LNCaP clone FGC (cell line): ENCODE measurements around the gene NUPR2.

DNA sequence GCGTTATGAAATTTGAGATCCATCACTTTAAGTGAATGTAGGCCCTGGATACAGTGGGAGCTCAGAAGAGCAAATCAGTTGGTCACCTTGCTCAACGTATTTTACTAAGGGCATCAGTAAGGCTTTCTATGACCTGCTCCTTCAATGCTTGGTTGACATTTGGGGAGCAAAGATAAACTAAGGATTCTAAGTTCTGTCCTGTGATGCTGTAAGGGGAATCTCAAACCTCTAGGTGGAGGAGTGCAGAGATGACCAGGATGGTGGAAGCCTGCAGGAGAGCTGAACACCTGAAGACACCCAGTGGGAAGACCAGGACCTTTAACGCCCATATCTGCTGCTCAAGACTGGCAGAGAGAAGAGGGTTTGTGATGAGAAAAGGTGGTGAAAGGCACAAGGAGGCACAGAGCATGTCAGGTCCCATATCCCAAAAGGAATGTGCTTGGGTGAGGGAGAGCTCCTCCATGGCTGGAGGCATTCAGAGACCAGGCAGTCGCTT, 20.4 kb downstream of the EGFR start:
- RRBS, 2 experiments = no CpG with 5 or more reads among the region's 4 CpGs

DNA sequence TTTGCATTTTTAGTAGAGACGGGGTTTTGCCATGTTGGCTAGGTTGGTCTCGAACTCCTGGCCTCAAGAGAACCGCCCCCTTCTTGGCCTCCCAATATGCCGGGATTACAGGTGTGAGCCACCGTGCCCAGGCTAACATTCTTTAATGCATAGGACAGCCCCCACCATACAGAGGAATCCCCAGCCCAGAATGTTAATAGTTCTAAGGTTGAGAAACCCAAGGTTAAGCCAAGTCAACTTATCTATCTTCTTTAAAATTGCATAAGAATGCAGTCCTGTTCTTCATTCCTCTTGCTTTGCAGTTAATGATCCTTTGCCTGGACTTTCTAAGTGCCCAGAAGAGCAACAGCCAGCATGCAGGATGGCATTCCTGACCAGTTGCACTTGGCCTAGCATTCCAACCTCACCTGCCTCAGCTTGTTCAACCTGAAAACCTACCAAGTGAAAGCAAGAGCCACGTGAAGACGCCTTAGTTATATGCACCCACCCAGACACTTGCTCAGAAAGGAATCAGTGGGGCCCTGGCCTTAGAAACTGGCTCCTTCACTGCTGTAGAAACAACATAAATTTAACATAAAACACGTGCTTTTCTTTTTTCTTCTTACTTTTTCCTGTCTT, 24.8 kb downstream of the EGFR start:
- RRBS, 2 experiments = no CpG with 5 or more reads among the region's 8 CpGs

GRCh38 chr7:55127802-55128072, 108.9 kb downstream of the EGFR start:
- RRBS, 2 experiments = no CpG with 5 or more reads among the region's 5 CpGs

DNA sequence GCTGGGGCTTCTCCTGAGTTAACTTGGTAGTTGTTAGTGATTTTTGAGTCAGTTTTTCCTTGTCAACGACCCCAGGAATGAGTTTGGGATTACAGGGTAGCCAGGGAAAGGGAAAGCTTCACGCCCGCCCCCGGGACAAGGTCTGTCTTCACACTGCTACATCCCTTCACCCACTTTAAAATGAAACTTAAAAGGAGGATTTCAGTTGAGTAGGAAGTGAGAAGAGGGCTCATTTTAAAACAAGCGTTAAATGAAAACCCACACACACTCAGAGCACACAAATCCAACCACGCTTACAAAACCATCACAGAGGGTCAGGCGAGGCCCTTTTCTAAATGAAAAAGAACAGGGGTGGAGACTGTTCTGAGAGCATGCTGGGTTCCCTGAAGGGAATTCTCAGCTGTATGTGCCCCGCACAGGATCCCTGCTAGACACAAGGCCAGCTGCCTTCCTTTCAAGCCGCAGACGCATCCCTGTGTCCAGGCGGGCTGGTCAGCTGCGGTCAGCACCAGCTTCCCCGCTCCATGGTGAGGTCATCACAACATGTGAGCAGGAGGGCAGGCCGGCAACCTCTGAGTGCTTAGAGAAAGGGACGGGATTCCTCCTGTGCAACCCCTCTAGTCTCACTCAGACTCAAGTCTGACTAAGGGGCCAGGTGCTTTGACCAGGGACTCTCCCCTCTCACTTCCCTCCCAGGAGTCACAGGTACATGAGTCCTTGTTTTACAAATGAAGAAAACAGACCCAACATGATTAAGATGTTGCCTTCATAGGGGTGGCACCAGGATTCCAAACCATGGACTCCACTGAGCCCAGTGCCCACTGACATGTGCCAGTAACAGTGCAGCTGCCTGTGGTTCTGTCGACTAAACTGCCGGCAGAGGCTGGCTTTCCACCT, 111.8 kb downstream of the EGFR start:
- RRBS, 2 experiments = no CpG with 5 or more reads among the region's 17 CpGs

- RRBS, 2 experiments = no CpG with 5 or more reads among the region's 14 CpGs
These were observed 127.6 kb downstream of the EGFR start for GRCh38 chr7:55146407-55146772.

- RRBS, 2 experiments = no CpG with 5 or more reads among the region's 13 CpGs
These were observed 15.2 kb downstream of the LANCL2 start for GRCh38 chr7:55380139-55381034.

GRCh38 chr7:55539426-55539904, 32.8 kb downstream of the VOPP1 start:
- RRBS, 2 experiments = no CpG with 5 or more reads among the region's 7 CpGs

GRCh38 chr7:55555887-55556659, 16.2 kb downstream of the VOPP1 start:
- RRBS, 2 experiments = no CpG with 5 or more reads among the region's 6 CpGs

- RRBS, 2 experiments = no CpG with 5 or more reads among the region's 5 CpGs
These were observed 924 bp upstream of the VOPP1 start for GRCh38 chr7:55573276-55573576.

DNA sequence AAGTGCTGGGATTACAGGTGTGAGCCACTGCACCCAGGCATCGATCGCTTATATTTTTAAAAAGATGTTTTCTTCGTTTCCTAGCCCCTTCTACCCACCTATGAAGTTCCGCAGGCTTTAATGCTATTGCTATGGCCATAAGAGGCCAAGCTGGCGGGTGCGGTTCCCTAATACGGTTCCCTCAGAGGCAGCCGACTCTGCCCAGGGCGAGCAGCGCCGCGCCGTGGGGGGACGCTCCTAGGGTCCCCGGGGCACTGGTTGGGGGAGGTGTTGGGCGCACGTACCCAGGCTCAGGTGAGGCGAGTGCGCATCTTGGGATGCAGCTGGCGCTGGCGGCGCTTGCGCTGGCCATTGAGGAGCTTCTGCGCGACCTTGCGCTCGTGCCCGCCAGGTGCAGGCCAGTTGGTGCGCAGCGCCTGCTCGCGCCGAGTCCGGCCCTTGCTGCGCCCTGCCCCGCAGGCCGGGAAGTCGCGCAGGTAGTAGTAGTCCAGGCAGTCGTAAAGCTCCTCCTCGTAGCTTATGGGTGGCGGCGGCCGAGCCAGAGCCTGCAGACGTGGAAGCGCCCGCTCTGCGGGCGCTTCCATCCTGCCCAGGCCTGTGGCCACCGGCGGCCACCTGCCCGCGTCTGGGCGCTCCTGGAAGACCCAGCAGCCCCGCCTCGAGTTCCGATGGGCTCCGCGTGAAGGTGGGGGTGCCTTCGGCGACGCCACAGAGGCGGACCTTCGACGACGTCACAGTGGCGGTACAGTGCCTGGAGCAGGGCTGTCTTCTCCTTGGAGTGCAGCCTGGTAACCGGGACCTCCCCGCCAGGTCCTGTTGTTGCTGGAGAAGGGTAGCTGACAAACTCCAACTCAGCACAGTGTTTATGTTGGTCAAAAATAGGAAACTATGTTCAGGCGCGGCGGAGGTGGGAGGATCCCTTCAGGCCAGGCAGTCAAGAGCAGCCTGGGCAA, at the start of gene NUPR2:
TSS of gene NUPR2 (minus strand) at position 687 of the 953 bp plus-strand sequence.
- RRBS, 2 experiments = no CpG with 5 or more reads among the region's 72 CpGs

DNA sequence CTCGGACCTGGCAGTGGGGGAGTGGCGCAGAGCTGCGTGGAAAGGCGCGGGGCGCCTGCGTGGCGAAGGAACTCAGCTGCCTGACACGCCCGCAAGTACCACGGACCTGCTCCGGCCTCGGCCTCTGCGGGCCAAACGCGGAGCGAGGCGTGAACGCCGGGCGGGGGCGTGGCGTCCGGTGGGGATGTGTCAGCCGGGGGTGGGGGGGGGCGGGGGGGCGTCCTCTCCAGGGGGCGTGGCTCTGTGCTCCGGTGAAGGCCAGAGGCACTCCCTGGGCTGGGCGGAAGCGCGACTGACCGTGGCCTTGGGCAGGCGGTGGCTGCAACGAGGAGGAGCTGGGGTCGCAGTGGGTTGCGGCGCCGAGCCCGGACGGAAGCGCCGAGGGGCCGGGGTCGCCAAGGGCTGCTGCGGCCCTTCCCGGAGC, 58.8 kb upstream of the NUPR2 start:
- RRBS, 2 experiments = 18 to 22% methylated on average over 15 to 18 of the region's 47 CpGs

GRCh38 chr7:56175519-56176218, 59.5 kb upstream of the NUPR2 start:
- RRBS, 2 experiments = 4 to 11% methylated on average over 8 of the region's 31 CpGs

GRCh38 chr7:57646859-57647244, 196.9 kb downstream of the ZNF716 start:
- RRBS, 2 experiments = no CpG with 5 or more reads among the region's 25 CpGs

- RRBS, 2 experiments = no CpG with 5 or more reads among the region's 3 CpGs
These were observed 1615.4 kb upstream of the ZNF722 start for GRCh38 chr7:62383309-62383663.

GRCh38 chr7:63899890-63901145, 98.3 kb upstream of the ZNF722 start:
- RRBS, 2 experiments = 2 to 4% methylated on average over 6 of the region's 68 CpGs

GRCh38 chr7:64510014-64510662, 52.7 kb downstream of the ZNF680 start:
- RRBS, 2 experiments = no CpG with 5 or more reads among the region's 9 CpGs

DNA sequence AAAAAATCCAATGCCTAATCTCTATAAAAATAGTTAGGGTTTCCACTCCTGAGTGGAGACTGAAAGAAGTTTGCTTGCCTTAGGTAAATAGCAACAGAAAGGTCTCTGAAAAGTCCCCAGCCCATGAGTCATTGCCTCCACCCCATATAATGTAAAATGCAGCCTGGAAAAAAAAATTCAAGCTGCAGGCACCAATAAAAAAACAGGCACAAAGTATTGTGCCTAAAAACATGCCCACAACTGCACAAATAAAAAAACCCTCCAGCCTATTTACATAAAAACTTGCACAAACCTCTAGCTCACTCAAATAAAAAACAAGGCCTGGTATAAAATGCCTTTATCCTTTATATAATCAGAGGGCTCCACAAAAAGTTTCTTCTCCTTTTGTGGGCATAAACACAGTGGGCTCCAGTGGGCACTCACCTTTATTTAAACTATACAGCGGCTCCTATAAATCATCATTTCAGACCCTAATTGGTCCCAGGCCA, 47.4 kb downstream of the ZNF680 start:
- RRBS, 2 experiments = no CpG with 5 or more reads among the region's 1 CpG

DNA sequence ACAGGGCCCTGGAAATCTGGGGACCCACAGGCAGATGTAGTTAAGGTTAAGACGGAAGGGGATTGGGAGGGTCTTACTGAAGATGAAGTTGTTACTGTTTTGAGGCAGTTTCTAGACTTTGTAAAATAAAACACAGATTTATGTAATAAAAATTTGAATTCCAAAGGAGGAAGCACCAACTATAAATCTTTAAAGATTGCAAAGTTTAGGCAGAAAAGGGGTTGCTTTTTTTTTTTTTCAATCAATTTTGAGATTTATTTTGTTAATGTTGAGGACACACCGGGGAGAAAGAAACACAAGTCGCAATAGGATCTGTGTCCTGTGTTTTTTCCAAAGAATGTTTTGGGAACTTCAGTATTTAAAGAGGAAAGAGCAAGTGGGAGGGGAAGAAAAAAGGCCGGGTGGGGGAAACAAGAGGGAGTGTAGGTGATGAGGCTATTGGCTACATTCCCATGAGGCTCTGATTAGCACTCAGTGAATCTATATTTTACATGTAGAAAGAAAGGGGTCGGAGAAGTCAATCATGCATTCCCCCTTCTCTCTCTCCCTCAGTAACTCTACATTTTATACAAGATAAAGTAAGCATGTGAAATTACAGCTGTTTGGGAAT, 4.2 kb downstream of the ZNF680 start:
- RRBS, 2 experiments = 97 to 100% methylated on average over 2 of the region's 5 CpGs

DNA sequence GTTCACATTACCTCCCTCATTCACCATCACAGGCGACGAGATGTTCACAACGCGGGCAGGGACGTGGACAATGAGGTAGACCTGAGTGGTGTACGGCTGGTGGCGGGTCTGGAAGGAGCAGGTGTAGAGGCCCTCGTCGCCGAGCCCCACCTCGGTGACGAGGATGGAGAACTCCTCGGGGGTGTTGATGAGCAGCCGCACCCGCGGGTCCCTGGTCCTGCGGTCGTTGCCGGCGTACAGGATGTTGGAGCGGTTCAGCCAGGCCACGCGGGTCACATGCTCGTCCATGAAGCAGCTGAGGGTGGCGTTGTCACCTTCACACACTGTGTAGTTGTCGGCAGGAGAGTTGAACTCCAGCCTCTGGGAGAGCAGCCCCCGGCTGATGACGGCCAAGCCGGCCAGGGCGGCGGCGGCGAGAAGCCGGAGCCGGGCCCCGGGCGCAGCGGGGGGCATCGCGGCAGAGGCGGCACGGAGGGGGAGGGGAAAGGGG, 7.2 kb upstream of the ZNF680 start:
- RRBS, 2 experiments = no CpG with 5 or more reads among the region's 42 CpGs

DNA sequence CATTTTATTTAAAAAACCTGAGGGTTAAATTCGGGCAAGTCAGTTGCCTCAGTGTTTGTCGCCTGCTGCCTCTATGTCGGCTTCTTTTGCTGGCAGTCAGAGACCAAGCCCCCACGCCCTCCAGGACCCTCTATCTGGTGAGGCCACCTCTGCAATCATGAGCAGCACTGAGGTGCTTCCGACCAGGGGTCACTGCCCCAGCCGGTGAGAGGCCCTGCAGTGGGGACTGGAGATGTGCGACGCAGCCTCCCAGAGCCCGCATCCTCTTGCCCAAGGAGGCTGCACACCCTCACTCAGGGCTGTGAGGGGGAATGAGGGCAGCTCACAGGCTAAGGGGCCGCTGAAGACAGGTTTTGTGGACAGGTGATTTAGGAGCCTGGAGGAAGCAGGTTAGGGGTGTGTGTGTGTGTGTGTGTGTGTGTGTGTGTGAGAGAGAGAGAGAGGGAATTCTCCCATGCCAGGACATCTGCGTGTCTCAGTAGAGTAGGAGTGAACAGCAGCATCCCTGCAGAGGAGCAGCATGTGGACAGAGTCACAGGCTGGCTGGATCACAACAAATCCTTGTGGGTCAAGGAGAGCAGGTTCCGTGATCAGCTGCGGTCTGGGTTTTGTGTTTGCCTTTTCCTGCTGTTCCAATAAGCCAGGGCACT, 13.2 kb upstream of the ZNF273 start:
- RRBS, 2 experiments = no CpG with 5 or more reads among the region's 13 CpGs